Melanocyte of skin (primary cell): Measurements from ENCODE around the genes NBPF10 and NUDT4B.

- CAGE, long polyA plus RNA, 2 experiments, result no peak in any of the 2 experiments
Measured at GRCh38 chr1:146144629-146145161, at the start of gene NBPF10. NBPF10 (minus strand) TSS chr1:146144804.

GRCh38 chr1:146940365-146940629, 2.2 kb downstream of the NBPF12 start:
- CAGE, long polyA plus RNA, 2 experiments, result no peak in any of the 2 experiments

DNA sequence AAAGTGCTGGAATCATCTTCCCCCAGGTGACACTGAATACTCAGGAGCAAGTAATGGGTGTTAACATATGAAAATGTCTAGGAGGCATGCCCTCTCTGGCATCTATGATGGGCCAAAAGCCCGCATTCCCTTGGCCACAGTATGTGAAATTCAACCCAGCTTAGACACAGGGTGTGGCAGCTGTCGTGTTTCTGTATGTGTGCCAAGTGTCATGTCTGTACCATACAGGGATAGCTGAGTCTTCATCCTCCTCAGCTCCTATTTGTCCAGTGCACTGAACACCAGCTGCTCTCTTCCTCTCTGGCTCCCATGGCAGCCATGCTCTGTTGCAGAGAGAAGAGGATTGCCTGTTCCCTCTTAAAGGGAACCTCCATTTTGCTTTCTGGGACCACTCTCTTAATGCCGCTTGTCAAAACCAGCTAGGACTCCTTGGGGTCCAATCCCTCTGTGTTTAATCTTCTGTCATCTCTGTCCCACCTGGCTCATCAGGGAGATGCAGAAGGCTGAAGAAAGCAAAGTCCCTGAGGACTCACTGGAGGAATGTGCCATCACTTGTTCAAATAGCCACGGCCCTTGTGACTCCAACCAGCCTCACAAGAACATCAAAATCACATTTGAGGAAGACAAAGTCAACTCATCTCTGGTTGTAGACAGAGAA, 32.7 kb downstream of the NBPF12 start:
- CAGE, long polyA plus RNA, 2 experiments, result no peak in any of the 2 experiments

DNA sequence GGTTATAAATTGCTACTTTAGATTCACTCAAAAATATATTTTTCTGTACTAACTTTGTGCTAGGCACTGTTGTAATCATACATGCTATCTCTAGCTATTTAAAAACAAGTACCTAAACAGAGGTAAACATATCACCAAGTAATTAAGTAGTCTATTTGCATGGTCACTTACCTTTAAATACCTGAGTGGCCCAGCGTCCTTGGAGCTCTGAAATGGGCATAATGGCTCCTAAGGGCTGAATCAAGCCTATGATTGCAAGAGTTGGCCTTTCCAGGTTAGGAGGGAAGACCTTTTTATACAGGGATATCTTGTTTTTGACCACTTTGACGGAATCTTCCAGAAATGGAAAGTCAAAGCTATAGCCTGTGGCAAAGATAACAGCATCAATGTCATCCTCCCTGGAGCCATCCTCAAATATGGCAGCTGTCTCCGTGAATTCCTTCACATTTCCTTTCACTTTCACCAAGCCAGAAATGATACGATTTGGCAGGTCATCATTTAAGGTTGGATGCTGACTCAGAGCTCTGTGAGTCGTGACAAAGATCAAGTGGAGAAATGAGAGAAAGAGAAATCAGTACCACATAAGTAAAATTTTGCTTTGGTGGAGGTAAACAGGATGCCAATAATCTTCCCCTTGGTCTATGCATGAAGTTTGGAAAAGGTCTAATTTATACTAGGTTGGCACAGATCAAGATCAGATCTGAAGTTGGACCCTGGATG, 24.0 kb downstream of the FMO5 start:
- CAGE, long polyA plus RNA, 2 experiments, result no peak in any of the 2 experiments

DNA sequence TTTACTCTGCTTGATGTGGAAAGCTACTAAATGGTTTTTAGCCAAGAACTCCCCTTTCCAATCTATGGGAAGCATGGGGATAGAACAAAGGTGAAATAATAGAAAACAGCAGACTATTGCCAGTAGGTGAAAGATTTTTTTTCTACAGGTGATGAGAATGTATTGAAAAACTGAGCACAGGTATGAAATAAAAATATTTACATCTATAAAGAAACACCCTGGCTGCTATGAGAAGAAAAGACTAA, 61.3 kb upstream of the BCL9 start:
- CAGE, long polyA plus RNA, 2 experiments, result no peak in any of the 2 experiments

GRCh38 chr1:147527374-147527667, 14.0 kb upstream of the BCL9 start:
- CAGE, long polyA plus RNA, 2 experiments, result no peak in any of the 2 experiments

DNA sequence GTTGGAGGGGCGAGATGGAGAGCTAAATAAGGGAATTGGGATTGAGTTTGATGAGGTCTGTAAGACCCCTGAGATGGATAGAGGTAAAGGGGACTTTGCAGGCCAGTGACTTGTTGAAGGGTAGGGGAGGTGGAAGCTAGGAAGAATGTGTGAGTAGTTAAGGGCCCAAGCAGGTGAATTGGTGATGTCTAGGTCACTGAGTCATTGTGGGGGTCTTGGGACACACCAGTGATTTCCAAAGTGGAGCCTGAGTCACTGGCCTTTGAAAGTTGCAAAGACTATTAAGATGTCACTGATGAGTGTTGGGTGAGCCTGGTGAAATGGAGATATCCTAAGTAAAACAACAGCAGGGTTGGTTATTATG, 59.4 kb downstream of the BCL9 start:
- CAGE, long polyA plus RNA, 2 experiments, result no peak in any of the 2 experiments

GRCh38 chr1:147757679-147758311, 2.6 kb downstream of the GJA5 start:
- CAGE, long polyA plus RNA, 2 experiments, result no peak in any of the 2 experiments

DNA sequence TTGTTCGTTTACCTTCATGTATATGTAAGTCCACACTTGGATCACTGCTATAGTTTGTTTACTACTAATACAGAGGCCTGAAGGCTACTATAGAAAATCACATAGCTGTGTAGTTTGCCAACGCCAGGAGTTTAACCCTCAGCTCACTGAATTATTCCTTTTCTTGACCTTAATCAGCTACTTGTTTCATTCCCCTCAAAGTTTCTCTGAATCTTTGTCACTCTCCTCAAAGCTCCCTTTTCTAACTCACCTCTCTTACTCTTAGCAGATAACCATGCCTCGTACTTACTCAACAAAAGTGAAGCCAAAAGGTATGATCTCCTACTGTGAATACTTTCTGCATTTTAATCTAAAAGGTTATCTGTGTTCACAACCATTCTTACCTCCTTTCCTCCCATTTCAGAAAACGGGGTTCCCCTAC, 4.1 kb downstream of the GPR89B start:
- CAGE, long polyA plus RNA, 2 experiments, result no peak in any of the 2 experiments

DNA sequence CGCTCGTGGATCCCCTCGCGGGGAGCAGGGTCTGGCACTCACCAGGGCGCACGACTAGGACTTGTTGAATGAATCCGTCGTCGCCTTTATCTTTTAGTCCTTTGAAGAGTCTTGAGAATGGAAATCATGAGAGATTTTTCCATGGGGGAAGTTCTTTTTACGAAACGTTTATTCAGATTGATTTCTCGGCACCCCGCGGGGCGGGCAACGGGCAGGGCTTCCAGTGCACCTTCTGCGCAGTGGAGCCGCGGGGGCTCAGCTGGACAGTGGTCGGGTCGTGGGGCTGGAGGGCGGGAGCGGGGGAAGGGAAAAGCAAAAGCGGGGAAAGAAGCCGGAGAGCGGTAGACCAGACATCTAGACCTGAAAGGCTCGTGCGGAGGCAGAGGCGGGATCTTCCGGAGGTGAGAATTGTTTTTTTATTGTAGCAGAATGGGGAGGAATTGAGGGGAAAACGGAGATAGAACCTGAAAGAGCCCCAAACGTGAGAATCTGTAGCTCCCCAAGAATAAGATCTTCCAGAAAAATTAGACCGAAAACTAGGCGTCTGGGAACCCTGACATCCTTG, 102.9 kb downstream of the NBPF11 start:
- CAGE, long polyA plus RNA, 2 experiments, result no peak in any of the 2 experiments

- CAGE, long polyA plus RNA, 2 experiments, result no peak in any of the 2 experiments
Measured at GRCh38 chr1:148139198-148139609, 12.9 kb downstream of the NBPF11 start.

DNA sequence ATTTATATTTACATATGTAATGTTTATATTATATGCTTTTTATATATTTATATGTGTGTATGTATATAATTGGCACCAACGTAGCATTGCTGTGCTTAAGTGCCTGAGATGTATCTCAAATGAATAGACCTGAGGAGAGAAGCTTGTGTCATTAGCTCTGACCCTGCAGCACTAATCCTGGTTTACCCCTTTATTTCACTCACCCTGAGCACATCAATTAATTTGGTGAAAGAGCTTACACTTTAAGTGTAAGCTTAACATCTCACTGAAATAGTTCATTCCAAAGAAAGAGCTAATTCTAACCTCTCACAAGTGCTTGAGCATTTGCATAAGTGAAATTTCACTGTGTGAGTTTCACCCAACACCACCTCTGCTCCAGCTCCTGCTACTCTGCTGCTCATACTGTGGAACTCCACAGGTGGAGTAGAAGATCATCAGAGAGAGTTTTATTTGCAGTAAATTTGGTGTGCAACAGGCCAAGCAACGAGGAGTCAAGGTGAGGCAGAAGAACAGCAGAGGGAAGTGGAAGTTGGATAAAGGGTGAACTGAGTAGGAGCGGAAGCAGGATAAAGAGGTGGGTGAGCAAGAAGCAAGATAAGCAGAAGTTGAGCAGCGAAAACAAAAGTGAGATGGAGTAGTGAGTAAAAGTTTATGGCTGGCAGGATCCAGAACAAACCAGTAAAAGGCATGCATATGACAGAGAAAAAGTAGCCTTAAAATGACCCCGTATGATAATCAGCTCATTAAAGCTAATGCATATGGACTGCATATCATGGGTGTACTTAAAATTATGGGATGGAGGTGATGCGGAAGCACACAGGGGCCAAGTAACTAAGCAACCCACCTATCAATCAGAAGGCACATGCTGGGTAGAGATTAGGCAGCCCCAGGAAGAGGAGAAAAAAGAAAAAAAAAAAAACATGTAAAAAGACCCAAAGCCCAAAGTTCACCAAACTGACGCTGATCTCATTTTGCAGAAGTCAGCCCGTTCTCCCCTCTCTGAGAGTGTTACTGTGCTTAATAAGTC, 3.5 kb upstream of the NBPF11 start:
- CAGE, long polyA plus RNA, 2 experiments, result no peak in any of the 2 experiments

DNA sequence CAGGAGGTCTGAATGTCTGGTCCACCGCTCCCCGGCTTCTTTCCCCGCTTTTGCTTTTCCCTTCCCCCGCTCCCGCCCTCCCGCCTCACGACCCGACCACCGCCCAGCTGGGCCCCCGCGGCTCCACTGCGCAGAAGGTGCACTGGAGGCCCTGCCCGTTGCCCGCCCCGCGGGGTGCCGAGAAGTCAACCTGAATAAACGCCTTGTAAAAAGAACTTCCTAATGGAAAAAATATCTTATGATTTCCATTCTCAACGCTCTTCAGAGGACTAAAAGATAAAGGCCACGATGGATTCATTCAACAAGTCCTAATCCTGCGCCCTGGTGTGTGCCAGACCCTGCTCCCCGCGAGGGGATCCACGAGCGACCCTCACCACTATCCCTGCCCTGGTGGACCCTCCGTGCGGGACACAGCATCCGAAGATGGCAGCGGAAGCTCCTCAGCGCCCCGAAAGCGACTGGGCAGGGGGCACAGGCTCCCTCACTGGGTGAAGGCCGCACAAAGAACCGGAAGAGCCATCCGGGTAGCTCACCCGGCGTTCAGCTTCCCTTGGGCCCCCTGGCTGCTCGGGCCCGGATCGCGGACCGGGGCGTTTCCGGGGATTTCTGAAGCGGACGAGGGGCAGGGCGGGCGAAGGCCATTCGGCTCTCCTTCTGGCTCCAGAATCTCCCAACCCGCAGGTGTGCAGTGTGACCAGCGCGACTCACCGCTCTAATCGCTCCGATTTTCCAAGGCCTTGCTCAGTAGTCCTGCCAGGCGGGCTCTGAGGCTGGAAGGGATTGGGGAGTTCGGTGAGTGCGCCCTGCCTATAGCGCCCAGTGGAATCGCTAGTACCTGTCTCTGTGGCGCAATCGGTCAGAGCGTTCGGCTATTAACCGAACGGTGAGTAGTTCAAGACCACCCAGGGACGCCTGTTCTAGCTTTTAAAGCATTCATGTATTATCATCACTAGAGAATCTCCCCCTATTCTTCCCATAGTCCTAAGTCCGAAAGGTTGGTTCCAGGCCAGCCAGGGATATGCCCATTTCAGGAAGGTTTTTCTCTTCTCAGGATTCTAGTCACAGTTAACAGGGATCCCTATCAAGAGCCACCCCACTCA, 94.2 kb upstream of the NBPF11 start:
- CAGE, long polyA plus RNA, 2 experiments, result no peak in any of the 2 experiments

- CAGE, long polyA plus RNA, 2 experiments, result no peak in any of the 2 experiments
Measured at GRCh38 chr1:148522073-148522496, 39.0 kb upstream of the PPIAL4G start.

DNA sequence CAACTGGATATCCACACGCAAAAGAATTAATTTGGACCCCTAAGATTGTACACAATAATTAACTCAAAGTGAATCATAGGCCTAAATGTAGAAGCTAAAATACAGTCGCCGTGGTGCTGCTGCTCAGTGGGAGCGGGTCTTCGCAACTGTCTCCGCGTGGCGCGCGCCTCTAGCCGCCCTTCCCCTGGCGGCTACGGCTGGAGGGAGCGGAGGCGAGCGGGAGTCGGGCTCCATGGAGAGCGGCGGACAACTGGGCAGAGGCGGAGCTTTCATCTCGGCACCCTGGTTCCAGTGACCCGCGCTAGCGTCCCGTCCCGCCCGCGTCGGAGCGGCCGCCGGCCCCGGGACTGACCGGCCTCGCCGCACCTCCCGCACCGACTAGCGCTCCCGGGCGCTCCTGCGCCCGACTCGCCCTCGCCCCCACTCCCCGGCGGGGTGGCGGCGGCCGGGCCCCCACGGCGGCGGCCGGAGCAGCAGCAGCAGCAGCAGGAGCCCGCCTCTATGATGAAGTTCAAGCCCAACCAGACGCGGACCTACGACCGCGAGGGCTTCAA, at the start of gene NUDT4B:
Gene NUDT4B (plus strand): TSS at position 323 of the 554 bp plus-strand sequence.
- CAGE, long polyA plus RNA, 2 experiments, result no peak in any of the 2 experiments

DNA sequence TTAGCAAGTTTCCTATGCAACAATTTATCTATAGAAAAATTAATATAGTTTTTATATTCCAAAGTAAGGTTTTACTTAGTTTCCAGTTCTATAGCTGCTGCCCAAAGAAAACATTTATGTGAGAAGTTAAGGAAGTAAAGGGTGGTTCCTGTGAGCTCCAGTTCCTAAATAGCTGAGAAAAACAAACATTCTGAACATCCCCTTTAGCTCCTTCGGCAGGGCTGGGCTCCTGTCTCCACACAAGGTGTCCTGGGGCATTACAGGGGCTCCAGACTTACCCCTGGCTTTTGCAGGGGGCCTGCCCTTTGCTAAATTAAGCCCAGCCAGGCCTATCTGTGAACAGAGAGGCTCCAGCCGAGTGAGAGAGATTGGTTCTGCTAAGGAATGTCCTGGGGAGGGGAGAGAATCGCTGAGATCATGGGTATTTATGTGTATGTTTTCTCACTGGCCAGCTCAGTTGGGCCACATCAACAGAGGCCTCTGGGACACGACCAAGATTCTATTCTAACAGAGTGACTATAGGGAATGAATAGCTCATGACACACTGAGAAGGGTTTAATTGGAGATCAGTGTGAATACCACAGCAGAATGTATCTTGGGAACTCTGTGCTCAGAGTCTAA, 72.6 kb downstream of the PDE4DIP start:
- CAGE, long polyA plus RNA, 2 experiments, result no peak in any of the 2 experiments

DNA sequence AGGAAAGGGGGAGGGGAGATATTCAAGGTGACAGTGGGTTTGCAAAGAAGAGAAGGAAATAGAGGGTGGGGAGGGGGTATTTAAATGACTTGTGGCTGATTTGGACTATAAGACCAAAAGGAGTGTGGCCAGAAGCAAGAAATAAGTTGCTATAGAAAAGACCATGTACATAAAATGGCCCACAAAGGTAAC, 137.5 kb upstream of the NBPF9 start:
- CAGE, long polyA plus RNA, 2 experiments, result no peak in any of the 2 experiments

GRCh38 chr1:149428647-149429051, 38.2 kb downstream of the NOTCH2NLC start:
- CAGE, long polyA plus RNA, 2 experiments, result no peak in any of the 2 experiments

DNA sequence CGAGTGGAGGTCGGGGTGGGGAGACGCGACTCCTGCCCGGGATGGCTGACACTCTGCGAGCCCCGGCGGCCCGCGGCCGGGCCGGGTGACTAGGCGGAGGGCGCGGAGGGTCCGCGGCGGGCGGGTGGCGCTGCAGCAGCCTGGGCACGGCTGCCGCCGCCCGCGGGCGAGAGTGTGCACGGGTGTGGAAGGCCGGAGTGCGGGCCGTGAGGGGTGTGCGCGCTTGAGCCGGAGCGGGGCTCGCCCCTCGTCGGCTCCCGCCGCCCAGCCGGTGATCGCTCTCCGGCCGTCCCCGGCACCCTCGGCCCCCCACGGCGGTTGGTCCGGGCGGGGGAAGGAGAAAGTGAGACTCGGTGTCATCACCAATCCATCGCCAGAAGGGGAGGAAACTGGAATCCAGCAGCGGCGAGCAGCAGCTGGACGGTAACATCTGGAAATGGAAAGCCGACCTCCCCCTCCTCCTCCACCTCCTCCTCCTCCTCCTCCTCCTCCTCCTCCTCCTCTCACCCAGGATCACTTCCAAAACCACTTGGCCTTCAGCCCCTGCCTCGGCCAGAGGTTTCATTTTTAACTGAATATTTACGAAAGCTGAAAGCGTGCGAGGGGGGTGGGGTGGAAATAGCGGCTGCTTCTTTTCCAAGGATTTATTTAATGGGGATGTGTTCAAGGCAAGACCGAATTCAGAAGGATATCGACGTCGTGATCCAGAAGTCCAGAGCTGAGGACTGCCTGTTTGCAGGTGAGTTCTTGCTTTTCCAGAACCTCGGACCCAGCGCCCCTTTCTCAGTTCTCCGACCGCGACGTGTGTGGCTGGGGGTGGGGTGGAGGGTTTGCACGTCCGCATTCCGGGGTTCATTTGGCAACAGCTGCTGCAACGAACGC, 23.4 kb downstream of the PPIAL4C start:
- CAGE, long polyA plus RNA, 2 experiments, result no peak in any of the 2 experiments

- CAGE, long polyA plus RNA, 2 experiments, result no peak in any of the 2 experiments
Measured at GRCh38 chr1:149692964-149693385, 89.5 kb upstream of the FCGR1A start.